Occipital lobe (tissue), 2 donors: ENCODE results near the genes PPP1R9B and ABCC3.

GRCh38 chr17:50123380-50124276 is 6.3 kb downstream of the SAMD14 start:
- RAMPAGE, long total RNA, result no peak

- RAMPAGE, long total RNA, result no peak
These were observed 3.1 kb downstream of the PPP1R9B start for GRCh38 chr17:50147273-50147780.

- RAMPAGE, long total RNA, result no peak
These were observed 2.0 kb downstream of the PPP1R9B start for GRCh38 chr17:50148428-50149010.

- RAMPAGE, long total RNA, result no peak
These were observed at the start of gene PPP1R9B for GRCh38 chr17:50150651-50151347. PPP1R9B (minus strand) TSS chr17:50150677.

- RAMPAGE, long total RNA, result no peak
These were observed 7.3 kb upstream of the COL1A1 start for GRCh38 chr17:50208858-50209085.

DNA sequence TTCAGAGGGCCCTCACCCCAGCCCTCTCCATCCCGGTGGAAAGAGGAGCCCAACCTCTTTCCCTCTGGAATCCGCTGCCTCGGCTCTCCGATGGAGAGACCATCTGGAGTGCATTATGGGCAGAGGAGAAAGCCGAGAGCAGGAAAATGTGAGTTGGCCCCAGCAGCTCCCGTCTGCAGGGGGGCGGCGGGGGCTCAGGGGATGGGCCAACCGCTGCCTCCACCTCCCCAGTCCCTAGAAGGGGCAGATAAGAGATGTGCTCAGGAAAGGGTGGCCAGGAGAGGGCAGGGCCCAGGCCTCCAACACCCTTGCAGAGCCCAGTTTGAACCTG is 15.3 kb upstream of the TMEM92 start:
- RAMPAGE, long total RNA, result no peak

DNA sequence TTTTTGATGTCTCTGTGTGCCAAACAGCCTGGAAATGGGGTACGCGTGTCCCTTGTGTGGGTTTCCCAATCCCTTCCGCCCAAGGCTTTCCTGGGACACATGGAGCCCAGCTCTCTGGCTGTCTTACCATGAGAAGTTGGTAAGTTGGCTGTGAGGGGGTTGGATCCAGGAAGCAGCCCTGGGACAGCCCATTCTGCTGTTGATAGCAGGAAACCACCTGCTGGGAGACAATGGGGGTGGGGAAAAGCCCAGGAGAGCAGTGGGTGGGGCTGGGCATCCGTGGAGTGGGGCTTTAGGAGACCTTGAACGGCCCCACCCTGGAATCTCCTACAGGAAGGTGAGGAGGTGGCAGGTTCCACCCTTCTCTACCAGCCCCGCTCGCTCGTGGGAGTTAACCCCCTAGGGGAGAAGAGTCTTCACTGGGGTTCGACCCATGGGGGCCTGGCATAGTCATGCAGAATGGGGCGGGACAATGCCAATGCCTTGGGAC is 5.8 kb downstream of the TMEM92 start:
- RAMPAGE, long total RNA, result no peak

DNA sequence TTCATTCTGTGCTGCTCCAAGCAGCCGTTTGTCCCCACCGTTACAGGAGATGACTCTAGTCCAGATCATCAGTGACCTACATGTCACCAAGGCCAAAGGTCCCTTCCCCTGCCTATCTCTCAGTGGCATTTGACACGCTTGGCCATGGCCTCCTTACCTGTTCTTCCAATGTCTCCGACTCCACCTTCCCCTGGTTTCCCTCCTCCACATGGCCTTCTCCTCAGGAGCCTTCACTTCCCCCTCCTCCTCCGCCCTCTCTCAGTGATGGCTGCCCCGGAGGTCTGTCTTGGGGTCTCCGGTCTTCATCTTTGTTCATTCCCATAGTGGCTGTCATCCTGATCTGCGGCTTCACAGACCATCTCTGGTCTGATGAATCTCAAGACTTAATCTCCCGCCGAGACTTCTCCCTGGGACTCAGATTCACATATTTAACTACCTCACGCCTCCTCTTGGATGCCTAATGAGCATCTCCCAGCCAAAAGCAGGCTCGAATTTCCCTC is 9.6 kb downstream of the TMEM92 start:
- RAMPAGE, long total RNA, result no peak

DNA sequence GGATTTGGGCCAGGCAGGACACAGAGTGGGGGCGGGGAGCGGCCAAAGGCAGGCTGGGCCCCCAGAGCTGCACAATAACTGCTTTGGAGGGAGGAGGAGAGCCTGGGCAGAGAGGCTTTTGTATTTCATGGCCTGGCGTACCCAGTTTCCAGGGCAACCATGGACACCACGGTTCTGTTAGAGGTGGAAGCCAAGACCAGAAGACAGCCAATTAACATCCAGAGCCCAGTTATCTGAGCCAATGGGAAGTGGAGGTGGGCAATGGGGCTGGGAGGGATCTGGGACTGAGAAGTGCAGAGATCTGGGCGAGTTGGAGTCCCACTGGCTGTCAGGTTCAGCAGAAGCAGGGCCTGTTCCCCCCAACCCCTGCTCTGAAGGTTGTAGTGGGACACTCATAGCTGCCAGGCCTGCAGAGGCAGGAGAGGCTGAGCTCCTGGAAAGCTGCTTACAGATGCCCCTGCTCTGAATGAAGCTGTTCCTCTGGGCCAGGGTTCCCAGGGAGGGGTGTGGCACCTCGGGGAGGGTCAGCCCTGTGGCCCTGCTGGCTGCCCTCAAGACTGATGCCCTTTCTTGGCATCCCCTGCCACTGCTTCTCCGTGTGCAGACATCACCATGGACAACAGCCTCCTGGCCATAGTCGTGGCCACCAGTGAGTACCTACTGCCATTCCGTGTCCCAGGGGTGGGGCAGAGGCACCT is 9.2 kb downstream of the MRPL27 start:
- RAMPAGE, long total RNA, result no peak

GRCh38 chr17:50479198-50480019 is 749 bp downstream of the RSAD1 start:
- RAMPAGE, long total RNA, result no peak

DNA sequence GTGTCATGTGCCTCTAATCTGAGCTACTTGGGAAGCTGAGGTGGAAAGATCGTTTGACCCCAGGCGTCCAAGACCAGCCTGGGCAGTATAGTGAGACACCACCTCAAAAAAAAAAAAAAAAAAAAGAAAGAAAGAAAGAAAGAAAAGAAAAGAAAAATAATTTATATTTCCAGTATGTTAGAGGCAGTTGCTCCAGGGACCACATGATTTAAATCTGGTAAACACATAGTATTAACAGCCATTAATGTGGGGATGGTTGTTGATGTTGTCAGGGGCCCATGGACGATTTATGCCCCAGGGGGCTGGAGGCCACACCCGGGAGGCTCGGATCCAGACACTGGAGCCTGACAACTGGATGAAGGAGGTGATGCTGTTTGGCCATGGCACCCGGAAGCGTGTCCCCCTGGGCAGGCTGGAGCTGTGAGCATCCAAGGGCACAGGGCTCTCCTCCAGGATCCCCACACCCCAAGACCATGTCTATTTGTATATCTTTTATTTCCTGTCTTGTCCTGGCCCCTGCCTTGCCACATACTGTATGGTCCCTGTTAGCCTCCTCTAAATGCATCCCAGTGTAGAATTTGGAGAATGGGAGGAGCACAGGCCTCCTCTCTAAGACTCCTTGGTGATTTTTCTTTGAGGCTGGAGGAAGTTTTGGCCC is 4.5 kb downstream of the RSAD1 start:
- RAMPAGE, long total RNA, result no peak

DNA sequence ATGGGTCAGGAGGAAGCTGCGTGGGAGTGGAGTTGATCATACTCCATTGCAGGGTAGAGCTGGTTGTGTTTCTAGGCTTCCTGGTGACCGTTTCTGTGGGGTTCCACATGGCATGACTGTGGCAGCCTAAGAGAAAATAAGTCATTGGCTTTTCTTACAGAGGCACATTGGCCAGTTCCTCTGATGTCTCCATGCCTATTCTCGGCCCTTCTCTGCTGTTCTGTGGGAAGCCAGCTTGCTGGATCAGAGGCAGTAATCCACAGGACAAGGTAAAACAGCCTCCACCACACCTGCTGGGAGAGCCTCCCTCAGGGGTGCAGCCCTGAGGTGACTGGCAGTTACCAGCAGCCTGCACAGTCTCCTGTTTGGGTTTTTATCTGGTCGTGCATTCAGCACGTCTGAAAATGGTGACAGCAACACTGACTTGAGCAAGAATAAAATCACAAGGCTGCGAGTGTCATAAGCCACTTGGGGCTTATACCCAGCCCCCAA is 10.7 kb upstream of the EPN3 start:
- RAMPAGE, long total RNA, result no peak

DNA sequence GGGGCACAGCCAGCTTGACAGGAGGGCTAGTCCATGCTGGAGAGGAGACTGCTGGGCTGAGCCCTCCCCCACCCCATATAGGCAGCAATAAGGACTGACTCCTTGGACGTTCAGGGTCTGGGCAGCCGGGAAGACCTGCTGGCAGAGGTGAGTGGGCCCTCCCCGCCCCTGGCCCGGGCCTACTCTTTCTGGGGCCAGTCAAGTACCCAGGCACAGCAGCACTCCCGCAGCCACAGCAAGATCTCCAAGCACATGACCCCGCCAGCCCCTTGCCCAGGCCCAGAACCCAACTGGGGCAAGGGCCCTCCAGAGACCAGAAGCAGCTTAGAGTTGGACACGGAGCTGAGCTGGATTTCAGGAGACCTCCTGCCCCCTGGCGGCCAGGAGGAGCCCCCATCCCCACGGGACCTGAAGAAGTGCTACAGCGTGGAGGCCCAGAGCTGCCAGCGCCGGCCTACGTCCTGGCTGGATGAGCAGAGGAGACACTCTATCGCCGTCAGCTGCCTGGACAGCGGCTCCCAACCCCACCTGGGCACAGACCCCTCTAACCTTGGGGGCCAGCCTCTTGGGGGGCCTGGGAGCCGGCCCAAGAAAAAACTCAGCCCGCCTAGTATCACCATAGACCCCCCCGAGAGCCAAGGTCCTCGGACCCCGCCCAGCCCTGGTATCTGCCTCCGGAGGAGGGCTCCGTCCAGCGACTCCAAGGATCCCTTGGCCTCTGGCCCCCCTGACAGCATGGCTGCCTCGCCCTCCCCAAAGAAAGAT is 8.6 kb upstream of the ABCC3 start:
- RAMPAGE, long total RNA, result no peak

DNA sequence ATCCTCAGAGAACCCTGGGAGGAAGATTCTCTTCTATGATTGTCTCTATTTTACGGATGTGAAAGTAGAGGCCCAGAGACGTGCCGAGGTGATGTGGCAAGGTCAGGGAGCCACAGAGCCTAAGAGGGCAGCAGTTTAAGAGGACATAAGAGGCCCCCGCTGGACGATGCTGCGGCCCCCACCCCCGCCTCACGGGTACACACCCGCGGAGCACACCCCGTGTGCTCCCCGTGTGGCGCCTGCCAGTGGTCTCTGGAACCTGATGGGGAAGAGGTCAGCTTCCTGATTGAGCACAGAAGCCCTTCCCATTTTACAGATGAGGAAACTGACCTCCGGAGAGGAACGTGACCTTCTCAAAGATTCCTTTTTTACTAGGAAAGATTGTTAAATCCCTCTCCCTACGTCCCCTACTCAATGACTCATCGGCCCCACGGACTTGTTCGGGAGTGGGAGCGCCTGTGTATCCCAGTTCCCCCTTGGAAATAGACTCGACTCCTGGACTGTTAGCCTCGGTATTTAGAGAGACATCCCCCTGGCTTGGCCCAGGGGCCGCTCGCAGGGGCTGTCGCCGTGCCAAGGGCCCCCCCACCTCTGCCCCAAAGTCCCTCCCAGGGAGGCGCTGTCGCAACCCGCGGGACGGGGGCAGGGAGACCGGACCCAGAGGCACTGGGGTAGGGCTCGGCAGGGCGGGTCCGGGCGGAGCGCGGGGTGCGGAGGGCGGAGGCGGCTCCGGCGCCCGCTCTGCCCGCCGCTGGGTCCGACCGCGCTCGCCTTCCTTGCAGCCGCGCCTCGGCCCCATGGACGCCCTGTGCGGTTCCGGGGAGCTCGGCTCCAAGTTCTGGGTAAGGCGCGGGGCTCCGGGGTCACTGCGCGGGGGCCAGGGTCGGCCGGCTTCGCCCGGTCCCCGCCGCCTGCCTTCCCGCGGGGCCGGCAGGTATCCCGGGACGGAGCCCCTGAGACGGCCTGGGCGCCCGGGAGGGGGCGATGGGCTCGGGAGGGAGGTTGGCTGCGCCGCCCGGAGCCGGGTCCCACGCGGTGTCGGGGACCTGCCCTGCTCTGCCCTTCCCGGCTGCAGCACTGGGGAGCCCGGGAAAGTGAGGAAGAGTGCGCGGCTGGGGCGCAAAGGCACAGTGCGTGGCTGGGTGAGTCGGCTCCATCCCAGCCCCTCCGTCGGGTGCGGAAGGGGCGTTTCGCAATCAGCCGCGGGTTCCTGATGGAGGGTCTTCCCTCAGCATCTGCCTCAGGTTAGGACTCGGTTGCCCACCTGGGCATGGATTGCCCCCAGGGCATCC is at the start of gene ABCC3:
Gene ABCC3 (plus strand): TSS at position 742 of the 1,292 bp plus-strand sequence.
- RAMPAGE, long total RNA, result no peak

DNA sequence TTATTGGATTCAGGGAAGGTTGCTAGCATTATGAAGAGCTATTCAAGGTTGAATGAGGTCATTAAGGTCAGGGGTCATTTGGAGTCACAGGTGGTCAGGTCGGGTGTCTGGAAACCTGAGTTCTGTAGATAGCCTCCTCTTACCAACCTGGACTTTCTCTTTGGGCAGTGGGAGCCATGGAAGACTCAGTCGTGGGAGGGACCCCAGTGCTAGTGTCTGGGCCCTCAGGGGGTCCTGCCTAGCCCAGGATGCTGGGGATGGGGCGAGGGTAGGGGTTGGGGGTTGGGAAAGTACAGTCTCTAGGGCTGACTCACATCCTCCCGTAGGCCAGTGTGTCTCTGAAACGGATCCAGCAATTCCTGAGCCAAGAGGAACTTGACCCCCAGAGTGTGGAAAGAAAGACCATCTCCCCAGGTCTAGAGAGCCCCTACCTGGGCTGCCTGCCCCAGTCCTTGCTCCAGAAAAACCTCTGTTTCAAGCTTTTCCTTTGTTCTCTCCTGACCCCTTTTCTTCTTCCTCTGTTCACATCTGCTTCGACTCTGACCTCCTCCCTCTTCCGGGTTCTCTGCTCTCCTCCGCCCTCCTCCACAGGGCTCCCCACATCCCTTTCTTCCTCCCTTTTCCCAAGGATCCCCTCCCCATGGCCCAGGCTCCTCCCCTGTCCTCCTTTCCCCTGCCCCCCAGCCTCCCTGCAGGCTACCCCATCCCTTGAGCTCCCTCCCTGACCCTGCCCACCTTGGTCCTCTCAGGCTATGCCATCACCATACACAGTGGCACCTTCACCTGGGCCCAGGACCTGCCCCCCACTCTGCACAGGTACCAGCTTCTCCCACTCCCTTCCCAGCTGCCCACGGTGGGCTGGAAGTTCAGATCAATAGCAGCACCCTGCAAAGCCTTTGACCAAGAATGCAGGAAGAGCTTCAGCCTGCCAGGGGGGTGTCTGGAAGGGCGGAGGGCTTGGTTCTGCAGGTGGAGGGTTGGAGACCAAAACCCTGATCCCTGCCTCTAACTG is 33.7 kb downstream of the ABCC3 start:
- RAMPAGE, long total RNA, result no peak

DNA sequence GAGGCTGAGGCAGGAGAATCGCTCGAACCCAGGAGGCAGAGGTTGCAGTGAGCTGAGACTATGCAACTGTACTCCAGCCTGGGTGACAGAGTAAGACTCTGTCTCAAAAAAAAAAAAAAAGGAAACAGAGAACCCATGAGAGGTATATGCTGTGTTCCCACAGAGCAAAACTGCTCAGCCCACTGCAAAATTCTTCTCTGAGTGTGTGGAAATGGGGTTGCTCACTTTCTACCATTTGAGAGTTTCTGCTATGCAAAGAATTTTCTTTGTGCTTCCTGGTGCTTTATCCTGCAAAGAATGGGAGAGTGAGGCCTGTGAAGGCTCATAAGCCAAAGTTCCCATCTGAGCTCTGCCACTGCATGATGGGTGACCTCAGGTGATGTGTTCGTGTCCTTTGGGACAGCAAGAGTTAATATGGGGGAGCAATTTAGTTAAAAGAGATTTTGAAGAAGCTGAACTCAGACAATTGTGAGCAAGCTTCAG is 22.7 kb upstream of the ANKRD40CL start:
- RAMPAGE, long total RNA, result no peak

DNA sequence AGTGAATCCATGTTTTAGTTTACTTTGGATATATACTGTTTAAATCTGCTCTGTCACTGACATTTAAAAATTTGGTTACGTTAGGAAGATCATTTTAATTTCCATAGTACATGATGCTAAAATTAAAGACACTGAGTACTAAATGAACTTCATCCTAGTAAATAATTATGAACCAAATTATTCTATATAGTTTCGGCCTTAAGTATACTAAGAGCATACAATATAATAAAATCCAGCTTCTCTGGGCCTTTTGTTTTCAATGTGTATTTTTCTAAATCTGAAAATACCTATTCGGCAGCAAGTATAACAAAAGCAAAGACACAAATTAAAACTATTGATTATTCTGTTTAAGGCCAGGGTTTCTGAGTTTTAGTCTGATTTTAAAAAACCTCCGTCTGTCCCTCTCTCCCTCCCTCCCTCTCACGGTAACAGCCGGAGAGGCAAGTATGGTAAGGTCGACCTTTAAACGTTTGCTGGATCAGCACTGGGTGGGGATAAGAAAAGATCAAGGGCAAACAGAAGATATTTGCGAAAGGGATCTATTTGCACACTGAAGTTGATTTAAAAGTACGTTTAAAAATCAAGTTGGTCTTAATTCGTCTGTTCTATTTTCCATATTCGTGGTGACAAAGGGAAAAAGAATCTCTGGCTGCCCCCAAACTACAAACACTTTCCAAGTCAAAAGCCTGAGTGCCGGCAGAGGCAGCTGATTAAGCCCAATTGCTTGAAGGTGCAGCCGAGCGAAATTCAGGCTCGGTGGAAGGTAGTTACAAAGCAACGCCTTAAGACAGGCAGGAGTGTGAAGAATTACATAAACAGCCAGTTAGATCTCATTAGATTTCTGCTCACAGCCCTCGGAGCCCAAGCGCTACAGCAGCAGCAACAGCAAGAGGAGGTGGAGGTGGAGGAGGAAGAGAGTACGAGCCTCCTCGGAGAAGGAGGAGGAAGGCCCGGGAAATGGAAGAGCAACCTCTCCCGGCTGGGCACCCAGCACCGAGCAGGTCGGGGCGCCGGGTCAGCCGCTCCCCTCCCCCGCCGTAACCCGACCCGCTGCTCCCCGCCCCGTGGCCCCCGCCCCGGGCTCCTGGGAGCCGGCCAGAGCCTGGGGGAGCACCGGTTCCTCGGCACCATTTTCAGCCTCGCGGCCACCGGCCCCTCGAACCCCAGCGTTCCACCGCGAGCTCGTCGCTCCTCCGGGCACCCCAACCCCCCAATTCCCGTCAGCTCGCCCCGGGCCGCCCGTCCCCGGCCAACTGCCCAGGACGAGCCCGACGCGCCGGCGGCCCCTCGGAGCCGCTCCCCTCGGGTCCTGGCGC is 1.1 kb downstream of the TOB1 start:
- RAMPAGE, long total RNA, result no peak

DNA sequence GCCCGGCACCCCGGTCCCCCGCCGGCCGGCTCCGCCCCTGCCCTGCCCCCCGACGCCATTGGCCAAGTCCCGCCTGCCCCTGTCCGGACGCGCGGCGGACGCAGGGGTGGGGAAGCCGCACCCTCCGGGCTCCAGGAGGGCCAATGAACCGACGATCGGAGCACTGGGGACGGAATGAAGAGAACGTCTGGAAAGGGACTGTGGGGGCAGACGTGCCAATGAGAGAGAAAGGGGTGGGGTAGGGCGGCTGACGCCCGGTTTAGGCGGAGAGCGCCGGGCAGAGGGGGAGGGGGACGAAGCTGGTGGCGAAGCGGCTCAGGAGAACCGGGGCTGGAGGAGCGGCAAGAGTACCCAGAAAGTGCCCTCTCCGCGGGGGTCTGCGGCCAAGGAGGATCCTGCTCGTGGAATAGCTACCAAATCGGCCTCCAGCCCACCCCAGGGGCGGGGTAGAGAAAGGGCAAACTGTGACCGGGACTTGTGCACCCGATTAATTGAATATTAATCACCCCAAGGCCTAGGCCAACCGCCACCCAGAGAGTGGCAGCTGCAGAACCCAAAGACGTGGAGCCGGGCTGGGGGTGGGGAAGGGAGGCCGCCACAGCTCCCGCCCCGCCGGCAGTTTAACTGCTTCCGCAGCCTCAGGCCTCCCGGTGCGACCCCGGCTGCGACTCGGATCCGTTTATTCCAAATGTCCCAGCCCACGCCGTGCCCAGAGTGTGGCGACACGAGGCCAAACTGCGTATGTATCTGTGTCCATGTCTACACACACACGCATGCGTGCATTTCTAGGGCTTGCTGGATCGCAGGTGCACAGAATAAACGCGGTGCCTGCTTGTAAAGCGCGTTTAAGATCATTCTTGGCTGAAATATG is 560 bp upstream of the TOB1 start:
- RAMPAGE, long total RNA, result no peak

GRCh38 chr17:50922089-50923039 is 56.2 kb upstream of the TOB1 start:
- RAMPAGE, long total RNA, result no peak

GRCh38 chr17:51006048-51006287 is 114.7 kb downstream of the SPAG9 start:
- RAMPAGE, long total RNA, result no peak